ENCODE measurements around the gene FKBP7.

DNA sequence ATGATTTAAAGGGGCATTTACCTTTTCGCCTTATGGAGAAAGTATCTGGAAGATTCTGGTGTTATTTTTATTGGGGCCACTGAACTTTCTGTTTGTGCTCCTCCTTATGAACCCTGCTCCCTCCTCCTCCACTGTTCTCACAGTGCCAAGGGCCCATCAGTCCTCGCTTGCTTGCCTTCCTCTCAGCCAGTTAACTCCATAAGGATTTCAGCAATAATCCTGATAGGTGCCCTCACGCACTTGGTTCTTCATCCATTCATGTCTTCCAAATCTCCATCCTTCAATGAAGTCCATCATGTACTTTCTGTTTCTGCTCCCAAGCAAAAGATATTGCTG lies 58.5 kb upstream of the NFE2L2 start:
- PRO-cap = no peak

- PRO-cap = no peak
Measured at GRCh38 chr2:177332899-177333388, 59.6 kb upstream of the AGPS start.

GRCh38 chr2:177679875-177680192 lies 61.3 kb upstream of the TTC30A start:
- PRO-cap = no peak

GRCh38 chr2:177754539-177754928 lies 136.0 kb upstream of the TTC30A start:
- PRO-cap = no peak

DNA sequence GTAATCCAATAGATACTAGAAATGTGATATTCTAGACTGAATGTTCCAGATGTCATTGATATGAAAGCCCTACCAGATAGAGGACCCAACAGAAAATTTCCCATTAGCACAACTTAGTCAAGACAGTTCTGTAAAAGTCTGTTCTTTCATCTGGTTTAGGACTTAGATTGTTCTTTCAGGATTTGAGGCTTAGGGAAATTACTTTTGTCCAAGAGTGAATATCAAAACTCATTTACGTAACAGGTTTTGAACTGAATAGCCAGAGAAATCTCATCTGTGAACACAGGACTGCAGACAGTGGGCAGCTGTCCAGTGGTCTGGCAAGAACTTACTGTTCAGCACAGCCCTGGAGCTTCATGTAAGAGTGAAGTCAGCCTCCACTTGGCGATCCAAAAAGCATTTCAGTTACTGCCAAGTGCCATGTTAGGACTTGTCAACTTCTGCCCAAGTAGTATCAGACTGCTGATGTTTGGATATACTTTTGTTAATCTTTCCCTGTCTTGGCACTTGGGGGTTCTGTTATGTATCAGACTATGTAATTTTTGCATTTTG lies 77.6 kb downstream of the OSBPL6 start:
- PRO-cap = no peak

DNA sequence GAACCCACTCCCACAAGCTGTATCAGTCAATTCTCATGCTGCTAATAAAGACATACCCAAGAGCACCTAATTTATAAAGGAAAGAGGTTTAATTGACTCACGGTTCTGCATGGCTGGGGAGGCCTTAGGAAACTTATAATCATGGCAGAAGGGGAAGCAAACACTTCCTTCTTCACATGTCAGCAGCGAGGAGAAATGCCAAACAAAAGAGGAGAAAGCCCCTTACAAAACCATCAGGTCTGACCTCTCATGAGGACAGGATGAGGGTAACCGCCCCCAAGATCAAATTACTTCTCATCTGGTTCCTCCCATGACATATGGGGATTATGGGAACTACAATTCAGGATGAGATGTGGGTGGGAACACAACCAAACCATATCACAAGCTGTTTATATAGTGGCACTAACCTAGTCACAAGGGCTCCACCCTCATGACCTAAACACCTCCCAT lies 109.9 kb downstream of the OSBPL6 start:
- PRO-cap = no peak

DNA sequence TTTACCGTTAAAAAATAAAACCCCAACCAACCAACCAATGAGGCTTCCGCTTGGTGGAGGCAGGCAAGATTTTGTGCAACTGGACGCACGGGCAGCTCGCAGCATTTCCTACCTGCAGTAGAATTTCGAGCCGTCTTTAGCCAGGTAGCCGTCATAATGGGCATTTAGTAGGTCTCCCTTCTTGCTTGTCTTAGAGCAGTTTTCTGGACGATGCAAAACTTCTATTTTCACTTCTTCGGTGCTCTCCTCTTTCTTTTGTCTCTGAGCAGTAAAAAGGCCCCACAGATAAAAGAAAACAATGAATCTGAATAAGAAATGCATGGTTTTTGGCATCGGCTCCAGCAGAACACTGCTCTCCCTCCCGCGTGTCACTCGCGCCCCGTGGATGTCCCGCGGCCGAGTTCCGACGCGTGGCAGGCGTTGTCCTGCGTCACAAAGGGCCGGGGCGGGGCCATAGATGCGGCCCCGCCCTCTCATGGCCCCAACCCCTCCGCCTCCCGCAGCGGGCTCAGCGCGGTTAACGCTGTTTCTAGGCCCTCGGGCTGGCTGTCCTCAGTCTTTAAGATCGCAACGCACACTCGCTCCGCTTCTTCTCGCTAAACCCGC lies at the start of gene FKBP7:
FKBP7 (minus strand) TSS at position 434 of the 606 bp plus-strand sequence.
- PRO-cap = bidirectional peak, plus-strand start at position 549 of the sequence, minus-strand start at position 387 of the sequence

DNA sequence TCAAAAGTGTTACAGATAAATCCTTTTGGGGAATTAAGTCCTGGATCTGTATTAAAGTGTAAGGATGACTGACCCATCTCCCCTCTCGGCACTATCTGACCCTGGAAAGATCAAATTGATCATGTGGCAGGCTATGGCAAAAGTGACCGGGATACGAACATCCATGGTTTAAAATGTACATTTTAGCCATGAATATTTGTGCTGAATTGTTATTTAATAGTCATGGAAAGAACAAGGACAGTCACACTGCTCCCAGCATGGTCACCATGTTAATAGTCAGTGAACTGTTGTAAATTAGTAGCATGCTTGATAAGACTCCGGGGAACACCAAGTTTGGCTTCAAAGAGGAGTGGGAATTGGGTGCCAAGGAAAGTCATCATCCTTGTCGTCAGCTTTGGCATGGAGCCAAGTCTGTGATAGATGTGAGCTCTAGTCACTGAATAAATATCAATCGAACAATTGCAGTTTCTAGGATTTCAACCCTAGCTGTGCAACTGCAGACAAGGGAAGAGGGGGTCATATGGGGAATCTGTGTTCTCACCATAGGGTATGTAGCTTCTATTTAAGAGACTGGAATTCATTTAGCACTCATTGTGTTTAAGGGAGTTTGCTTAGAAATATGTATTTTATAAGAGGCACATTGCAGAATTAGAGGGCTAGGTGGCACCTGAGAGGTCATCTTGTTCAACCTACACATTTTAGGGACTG lies 4.4 kb downstream of the PLEKHA3 start:
- PRO-cap = no peak

GRCh38 chr2:178522791-178524282 lies 43.1 kb downstream of the PLEKHA3 start:
- PRO-cap = unidirectional peak, plus-strand start at chr2:178523213

DNA sequence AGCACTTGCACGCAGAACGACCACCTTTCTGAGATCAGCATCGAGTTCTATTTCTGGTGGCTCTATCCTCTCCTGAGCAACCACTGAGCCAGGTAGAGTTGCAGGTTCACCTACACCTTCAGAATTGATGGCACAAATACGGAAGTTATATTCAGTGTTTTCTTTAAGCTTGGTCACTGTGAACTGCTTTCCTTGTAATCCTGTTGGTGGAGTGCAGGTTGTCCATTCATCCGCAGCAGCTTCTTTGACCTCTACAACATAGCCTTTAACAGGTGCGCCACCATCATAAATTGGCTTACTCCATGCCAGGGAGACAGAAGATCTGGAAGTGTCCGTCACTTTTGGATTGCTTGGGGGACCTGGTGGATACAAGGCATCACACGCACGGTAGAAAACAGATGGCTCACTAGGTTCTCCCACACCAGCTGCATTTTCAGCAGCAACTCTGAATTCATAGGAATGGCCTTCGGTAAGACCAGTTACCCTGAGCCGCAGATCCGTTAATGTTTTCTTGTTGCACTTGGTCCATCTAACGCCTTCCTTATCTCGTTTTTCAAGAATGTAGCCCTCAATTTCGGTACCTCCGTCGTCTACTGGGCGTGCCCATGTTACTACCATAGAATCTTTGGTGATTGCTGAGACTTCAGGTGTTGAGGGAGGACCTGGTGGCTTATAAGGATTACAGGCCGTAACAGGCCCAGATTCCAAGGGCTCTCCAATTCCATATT lies 83.0 kb downstream of the PLEKHA3 start:
- PRO-cap = no peak

DNA sequence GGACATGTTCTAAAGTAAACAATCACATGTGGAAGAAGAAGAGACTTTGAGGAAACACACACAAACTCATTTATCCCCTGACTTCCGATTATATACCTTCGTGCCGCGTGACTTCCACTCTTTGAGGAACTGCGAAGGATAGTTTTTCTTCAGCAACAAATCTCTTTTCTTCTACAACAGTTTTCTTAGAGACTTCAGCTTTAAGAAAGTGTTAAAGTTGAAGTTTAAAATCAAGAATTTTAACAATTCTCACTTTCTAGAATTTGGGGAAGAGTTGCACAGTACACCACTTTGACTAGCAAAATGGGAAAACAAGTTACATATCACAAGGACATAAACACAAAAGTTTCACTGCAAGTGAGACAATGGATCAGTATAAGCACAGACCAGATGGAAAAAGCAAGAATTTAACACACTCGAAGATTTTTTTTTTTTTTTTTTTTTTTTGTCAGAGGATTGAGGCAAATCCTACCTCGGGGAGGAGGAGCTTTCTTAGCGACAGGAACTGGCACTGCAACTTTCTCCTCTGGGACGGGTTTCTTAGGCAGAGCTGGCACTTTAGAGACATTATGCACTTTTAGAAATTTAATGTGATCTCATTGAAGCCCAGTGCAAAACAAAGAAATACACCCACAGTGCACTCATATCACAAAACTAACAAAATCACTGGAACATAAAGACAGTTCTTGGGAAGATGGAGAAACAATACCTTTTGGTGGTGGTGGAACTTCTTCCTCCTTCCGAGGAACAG lies 118.5 kb downstream of the TTN start:
- PRO-cap = no peak

DNA sequence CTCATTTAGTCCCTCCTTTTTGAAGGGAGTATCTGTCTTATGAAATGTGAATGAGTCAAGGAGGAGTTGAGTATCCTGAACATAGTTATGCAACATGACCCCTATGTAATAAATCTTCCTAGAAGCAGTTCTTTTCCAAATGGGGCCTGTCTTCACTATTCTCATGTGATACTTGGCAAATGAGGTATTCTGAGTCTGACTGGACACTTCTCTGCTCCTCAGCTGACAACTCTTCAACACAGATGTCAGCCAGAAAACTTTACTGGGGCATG lies 291.6 kb downstream of the ZNF385B start:
- PRO-cap = no peak

GRCh38 chr2:180981655-180982433 lies 1.4 kb downstream of the UBE2E3 start:
- PRO-cap = bidirectional peak, plus-strand start at chr2:180981922, minus-strand start at chr2:180981830

DNA sequence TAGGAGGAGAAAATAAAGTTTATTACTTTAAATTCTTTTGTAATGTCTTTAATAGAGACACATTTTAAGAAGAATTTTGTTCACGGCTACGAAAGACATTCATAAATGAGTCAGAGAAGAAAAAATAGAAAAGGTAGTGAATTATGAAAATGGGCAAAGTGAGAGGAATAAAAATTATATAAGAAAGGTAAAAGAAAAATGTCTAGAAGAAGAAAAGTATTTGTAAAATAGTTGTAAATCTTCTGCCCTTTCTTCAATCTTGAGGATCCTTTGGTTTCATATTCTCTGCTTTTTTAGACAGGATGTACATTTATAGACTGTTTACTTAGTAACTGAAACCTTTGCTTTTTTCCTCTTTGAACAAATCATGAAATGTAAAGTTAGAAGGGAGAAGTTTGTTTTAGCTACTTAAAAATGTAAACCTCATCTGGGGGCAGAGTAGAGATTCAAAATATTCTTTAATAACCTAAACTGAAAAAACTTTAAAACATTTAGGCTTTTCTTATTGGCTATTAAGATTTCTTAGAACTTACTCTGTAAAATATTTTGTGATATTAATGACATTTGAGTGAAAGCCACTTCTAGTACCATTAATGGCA lies 150.4 kb upstream of the ITGA4 start:
- PRO-cap = unidirectional peak, minus-strand start at position 295 of the sequence

DNA sequence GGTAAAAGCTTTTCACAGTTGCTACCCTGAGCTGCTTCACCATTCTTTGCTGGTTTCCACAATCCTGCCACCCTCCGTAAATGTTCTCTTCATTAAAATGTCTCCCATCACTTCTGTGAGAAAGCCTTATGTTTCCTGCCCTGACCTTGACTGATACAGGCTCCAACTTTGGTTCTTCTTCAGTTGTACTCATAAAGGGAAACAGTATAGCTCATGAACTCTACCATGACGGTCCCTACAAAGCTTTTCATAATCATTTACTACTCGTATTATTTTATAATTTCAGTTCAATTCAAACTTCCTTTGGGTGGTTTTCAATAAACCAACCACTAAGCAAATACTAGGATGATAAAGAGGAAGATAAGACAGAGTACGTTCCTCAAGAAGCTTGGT lies 62.1 kb upstream of the ITGA4 start:
- PRO-cap = no peak

DNA sequence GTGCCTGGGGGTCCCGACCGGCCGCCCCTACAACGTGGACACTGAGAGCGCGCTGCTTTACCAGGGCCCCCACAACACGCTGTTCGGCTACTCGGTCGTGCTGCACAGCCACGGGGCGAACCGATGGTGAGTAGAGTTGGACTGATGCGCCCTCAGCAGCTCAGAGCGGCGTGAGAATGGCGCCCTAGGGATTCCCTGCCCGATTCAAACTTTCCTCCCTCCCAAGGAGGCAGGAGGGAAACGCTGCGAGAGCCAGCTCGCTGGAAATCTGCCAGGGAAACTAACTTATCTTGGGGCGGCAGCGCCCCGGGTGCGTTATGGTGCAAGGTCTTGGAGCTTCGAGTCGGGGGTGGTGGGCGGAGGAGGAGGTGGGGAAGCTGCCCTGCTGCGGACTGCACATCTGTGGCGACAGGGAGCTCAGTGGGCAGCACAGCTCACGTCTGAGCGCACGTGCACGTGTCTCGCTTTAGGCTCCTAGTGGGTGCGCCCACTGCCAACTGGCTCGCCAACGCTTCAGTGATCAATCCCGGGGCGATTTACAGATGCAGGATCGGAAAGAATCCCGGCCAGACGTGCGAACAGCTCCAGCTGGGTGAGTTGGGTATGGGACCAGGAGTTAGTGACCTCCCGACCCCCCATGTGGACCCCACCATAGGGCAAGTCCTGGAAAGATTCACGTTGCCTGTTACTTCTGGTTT lies 689 bp downstream of the ITGA4 start:
- PRO-cap = bidirectional peak, plus-strand start at position 397 of the sequence, minus-strand start at position 351 of the sequence

GRCh38 chr2:181901582-181902854 lies 10.5 kb downstream of the ITPRID2 start:
- PRO-cap = no peak

- PRO-cap = no peak
Measured at GRCh38 chr2:181911662-181912186, 20.2 kb downstream of the ITPRID2 start.

DNA sequence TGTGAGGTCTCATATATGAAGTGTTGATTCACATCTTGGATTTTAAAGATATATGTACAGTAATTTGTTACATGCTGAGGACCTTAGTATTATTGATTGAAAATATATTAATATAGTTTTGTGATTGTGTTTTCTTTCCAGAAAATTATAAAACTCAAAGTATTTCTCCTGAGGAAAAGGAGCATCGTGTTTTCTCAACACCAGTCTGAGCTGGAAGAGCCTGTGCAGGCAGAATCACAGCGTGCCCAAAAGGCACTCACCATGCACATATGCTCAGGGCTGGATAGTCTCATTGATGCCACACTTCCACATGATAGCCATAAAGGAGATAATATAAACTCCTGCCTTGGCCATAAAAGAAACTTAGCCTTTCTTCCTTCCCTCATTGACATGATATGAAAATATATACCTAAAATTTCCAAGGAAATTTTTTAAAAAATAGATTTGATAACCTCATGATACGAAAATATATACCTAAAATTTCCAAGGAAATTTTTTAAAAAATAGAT lies 4.0 kb downstream of the PDE1A start:
- PRO-cap = no peak

DNA sequence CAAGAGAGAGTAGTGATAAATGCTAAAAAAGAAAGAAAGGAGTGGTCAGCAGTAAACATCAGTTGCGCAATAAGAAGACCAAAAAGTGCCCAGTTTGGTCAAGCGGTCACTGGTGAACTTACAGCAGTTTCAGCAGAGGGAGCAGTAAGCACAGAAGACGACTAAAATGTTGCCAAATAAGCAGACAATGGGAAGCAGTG lies 45.8 kb downstream of the DNAJC10 start:
- PRO-cap = no peak

Data from natural killer cell (primary cell).